ENCODE results near the gene SIX4.

GRCh38 chr14:60516042-60516449 lies 7.1 kb downstream of the SIX6 start:
- PRO-cap, 7 experiments = no peak in any of the 7 experiments
- RAMPAGE, long total RNA, 2 experiments = no peak in any of the 2 experiments

DNA sequence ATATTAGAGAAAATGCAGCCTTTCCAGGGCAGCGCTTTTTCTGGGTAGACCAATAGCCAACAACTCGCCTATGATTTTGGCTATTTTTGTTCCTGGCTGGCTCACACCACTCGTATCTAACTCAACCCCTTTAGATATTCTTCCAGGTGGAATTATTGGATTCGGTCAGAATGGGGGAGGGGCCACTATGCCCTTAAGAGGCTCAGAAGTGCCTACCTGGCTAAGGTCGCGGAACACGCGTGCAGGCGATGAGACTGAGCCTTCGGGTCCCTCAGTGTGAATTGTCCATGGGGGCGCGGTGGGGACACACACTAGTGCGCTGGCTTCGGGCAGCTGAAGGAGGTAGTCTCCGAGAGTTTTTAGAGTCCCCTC lies 7.9 kb downstream of the SIX1 start:
- PRO-cap, 7 experiments = no peak in any of the 7 experiments
- RAMPAGE, long total RNA, 2 experiments = no peak in any of the 2 experiments

DNA sequence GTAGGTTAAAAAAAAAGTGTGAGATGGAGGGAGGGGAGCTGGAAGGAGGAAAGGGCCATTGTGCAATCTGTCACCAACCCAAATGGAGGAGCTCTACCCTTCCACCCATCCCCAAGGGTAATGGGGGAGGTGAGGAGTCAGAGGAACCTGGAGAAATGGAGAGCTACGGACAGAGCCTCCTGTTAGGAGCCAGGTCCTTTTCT lies 2.7 kb downstream of the SIX1 start:
- PRO-cap, 7 experiments = no peak in any of the 7 experiments
- RAMPAGE, long total RNA, 2 experiments = no peak in any of the 2 experiments

- PRO-cap, 7 experiments = peak in 7 of 7 experiments; most common minus-strand start chr14:60724319 (in 6)
- RAMPAGE, long total RNA, 2 experiments = start-site peak on the minus strand in 1 of 2 experiments, at chr14:60724298-60724321 at its widest, 68 reads per replicate
Measured at GRCh38 chr14:60723975-60724807, at the start of gene SIX4. Gene SIX4, minus strand, starts transcription at chr14:60724351.

- PRO-cap, 7 experiments = no peak in any of the 7 experiments
- RAMPAGE, long total RNA, 2 experiments = no peak in any of the 2 experiments
Measured at GRCh38 chr14:61277852-61278144, 3.3 kb downstream of the TMEM30B start.

DNA sequence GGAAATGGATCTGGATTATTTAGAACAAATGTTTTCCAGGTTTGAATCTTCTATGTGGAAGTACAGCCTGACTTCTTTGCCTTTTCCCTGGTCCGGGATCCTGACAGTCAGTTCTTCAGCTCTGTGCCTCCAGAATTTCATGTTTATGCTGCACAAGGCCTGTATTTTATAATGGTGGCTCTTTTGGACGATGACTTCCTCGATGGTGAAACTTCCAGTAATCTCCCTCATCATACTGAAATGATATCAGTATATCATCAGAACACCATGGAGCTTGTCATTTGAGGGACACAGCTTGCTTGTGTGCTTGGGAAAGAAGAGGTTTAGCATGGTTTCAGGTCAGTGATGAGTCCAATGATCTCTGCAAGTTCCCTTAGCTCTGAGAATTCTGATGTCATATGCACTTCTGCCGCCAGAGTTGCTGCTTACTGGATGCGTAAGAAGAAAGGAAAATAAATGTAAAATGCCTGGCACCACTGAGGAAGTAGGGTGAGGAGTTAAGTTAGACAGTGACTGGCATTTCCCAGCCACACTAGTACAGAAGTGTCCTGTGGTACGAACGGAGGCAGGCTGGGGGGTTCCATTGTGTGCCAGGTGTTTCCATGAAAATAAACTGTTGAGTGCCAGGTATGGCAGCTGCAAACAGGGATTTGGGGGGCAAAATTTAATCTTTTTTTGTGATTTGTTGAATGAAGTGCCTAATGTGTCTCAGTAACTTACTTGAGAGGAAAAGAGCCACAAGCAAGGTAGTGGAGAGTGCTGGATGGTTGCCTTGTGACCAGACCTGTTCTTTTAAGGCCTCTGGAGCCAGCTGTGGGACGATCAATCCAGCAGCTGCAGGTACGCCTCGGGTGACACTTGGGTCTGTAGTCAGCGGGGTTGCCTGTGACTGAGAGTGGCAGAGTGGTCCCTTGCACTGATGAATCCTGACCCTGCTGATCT lies 22.7 kb downstream of the PRKCH start:
- PRO-cap, 7 experiments = no peak in any of the 7 experiments
- RAMPAGE, long total RNA, 2 experiments = start-site peak on the plus strand in 1 of 2 experiments, centred at position 510 of the sequence, 5 reads per replicate

- PRO-cap, 7 experiments = no peak in any of the 7 experiments
- RAMPAGE, long total RNA, 2 experiments = no peak in any of the 2 experiments
Measured at GRCh38 chr14:61458800-61459162, 137.4 kb downstream of the PRKCH start.

- PRO-cap, 7 experiments = no peak in any of the 7 experiments
- RAMPAGE, long total RNA, 2 experiments = no peak in any of the 2 experiments
Measured at GRCh38 chr14:61474028-61474549, 152.7 kb downstream of the PRKCH start.

DNA sequence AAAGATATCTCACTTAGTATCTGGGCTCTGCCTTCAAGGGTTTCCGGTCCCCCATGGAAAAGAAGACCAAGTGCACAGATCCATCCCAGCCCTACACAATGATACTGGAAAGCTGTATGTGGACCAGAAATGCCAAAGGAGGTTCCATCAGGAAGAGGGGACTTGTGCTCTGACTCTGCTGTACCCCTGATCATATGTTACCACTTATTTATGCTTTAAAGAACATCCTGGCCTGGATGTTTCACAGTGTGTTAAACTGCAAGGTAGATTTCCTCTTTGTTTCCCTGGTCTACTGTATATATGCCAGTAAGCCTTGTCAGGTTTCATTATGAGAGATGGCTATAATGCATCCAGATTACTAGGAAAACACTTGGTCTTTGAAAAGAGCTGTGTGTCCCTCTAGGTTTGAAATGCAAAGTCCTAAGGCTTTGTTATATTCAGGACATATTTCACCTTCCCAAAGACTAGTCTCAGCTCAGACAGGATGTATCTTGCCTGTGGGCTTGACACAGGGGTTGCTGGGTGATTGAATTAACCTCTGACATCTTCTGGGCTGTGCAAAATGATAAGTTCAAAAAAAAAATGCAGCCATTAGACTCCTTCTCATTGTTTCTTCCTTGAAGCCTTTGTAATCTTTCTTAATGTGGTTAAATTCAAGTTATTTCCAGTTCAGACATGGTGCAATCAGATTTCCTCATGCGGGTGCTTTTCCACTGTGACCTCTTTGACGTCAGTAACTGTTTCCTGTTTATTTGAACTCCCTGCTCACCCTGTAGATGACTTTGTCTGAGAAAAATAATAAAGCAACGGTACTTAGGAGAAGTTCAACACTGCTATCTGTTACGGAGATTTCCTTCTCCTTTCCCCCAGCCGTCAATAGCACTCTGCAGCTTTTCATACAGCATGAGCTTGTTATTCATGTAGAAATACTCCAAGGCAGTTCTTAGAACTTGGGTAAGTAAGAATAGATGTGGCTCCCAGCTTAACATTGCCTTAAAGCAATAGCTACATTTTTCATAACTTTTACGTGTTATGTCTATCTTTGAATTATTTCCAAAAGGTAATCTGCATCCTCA lies 155.3 kb downstream of the PRKCH start:
- PRO-cap, 7 experiments = peak in 6 of 7 experiments; most common plus-strand start position 801 of the sequence (in 5); most common minus-strand start position 614 of the sequence (in 2)
- RAMPAGE, long total RNA, 2 experiments = start-site peak on the plus strand in 1 of 2 experiments, centred at position 866 of the sequence, 11 reads per replicate; start-site peak on the minus strand in 1 of 2 experiments, centred at position 293 of the sequence, 8 reads per replicate

- PRO-cap, 7 experiments = no peak in any of the 7 experiments
- RAMPAGE, long total RNA, 2 experiments = no peak in any of the 2 experiments
Measured at GRCh38 chr14:61524300-61525039, 170.8 kb upstream of the HIF1A start.

DNA sequence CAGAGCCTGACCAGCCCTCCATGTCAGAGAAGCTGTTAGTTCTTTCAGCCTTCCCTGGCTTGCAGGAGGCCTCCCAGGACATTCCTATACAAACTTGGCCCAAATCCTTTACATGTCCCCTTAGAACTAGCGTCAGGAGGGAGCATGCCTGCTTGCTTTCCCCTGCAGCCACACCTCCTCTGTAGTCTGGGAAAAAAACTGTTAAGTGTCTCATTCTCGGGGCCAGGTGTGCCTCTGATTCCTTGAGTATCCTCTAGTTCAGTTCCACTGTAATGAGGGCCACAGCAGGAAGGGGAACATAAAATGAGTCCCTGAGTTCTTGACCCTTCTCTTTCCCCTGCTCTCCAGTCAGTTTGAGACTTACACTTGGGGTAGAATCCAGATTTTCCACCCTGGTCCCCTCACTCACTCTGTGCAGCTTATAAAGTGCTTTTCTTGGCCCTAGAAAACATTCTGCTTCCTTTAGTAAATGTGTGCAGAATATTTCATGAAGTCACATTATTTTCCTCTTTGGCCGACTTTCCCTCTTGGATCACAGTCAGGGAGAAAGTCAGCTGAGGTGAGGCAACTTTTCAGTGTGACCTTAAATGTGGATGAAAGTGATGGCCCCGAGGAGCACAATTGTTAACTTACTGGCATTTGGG lies 152.1 kb upstream of the HIF1A start:
- PRO-cap, 7 experiments = no peak in any of the 7 experiments
- RAMPAGE, long total RNA, 2 experiments = no peak in any of the 2 experiments

GRCh38 chr14:61562483-61563526 lies 132.5 kb upstream of the HIF1A start:
- PRO-cap, 7 experiments = no peak in any of the 7 experiments
- RAMPAGE, long total RNA, 2 experiments = start-site peak on the plus strand in 1 of 2 experiments, at chr14:61563151-61563254 at its widest, 9 reads per replicate; start-site peak on the minus strand in 1 of 2 experiments, at chr14:61562842-61563019 at its widest, 5 reads per replicate

GRCh38 chr14:61736247-61736615 lies 26.0 kb upstream of the SNAPC1 start:
- PRO-cap, 7 experiments = no peak in any of the 7 experiments
- RAMPAGE, long total RNA, 2 experiments = no peak in any of the 2 experiments

GRCh38 chr14:61746808-61747652 lies 15.2 kb upstream of the SNAPC1 start:
- PRO-cap, 7 experiments = no peak in any of the 7 experiments
- RAMPAGE, long total RNA, 2 experiments = no peak in any of the 2 experiments

GRCh38 chr14:63295116-63295945 lies 23.4 kb downstream of the GPHB5 start:
- PRO-cap, 7 experiments = no peak in any of the 7 experiments
- RAMPAGE, long total RNA, 2 experiments = no peak in any of the 2 experiments

GRCh38 chr14:63373743-63375024 lies 55.4 kb upstream of the GPHB5 start:
- PRO-cap, 7 experiments = no peak in any of the 7 experiments
- RAMPAGE, long total RNA, 2 experiments = no peak in any of the 2 experiments

DNA sequence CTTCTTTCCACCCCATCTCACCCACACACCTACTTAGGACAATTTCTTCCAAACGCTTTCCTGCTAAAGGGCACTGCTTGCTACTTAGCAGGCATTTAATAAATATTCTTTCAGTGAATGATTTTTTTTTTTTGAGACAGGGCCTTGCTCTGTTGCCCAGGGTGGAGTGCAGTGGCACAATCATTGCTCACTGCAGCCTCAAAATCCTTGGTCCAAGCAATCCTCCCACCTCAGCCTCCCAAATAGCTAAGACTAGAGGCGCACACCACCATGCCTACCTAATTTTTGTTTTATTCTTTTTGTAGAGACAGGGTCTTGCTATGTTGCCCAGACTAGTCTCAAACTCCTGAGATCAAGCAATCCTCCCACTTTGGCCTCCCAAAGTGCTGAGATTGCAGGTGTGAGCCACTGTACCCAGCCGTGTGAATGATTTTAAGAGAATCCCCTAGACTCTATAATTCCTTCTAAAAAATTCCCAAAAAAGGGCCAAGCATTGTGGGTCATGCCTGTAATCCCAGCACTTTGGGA lies 55.0 kb downstream of the PPP2R5E start:
- PRO-cap, 7 experiments = no peak in any of the 7 experiments
- RAMPAGE, long total RNA, 2 experiments = no peak in any of the 2 experiments

DNA sequence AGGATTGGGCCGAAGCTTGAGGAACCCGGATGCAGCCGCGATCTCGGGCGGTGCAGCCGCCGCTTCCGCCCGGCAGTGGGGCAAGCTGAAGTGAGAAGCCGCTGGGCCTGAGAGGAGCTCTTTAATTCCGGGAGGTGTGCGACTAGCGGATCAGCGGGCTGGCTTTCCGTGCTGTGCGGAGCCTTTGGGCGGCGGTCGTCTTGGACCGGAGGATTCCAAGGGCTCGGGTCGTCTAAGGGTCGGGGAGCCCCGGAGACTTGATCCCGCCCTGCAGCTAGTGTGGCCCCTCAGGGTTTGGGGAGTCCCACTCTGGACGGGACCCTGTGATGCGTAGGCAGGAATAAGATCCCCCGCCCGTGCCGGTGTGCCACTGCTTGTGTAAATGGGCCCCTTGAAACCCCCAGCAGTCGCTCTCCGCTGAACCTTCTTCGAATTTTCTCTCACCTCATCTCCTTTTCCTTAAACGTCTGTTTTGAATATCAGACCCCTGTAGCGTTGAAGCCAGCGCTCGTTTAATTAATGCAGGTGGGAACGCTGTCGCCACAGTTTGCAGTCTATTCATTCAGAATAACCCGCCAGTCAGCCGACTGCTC lies 461 bp upstream of the PPP2R5E start:
- PRO-cap, 7 experiments = peak in 7 of 7 experiments; most common plus-strand start position 76 of the sequence (in 3)
- RAMPAGE, long total RNA, 2 experiments = no peak in any of the 2 experiments

GRCh38 chr14:63591442-63591931 lies 48.3 kb upstream of the PPP2R5E start:
- PRO-cap, 7 experiments = no peak in any of the 7 experiments
- RAMPAGE, long total RNA, 2 experiments = no peak in any of the 2 experiments

- PRO-cap, 7 experiments = no peak in any of the 7 experiments
- RAMPAGE, long total RNA, 2 experiments = no peak in any of the 2 experiments
Measured at GRCh38 chr14:63686475-63686811, 41.4 kb downstream of the SGPP1 start.

All from ovary (tissue), 7 donors.